ENCODE data around the gene C11orf91.

DNA sequence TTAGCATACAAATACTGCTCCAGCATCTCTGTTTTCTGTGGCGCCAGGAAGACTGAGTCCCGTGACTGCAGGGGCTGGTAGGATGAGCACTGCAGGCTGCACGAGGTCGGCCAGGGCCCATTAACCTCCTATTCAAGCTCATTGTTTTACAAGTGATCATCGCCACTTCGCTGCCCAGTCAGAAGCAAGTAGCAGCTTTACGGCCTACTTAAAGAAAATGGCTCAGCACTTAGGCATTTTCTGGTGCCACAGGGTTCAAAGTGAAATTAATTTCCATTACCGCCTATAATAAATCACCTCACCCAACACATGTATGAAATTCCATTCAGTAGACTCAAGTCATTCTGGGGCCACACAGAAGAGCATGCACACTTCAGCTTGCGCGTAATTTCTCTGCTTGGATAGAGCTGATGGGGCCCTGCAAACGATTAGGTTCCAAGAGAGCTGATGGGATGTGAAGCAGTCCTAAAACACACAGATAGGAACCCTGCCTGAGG, 173.8 kb downstream of the KIF18A start:
- RRBS, result no CpG with 5 or more reads among the region's 11 CpGs

DNA sequence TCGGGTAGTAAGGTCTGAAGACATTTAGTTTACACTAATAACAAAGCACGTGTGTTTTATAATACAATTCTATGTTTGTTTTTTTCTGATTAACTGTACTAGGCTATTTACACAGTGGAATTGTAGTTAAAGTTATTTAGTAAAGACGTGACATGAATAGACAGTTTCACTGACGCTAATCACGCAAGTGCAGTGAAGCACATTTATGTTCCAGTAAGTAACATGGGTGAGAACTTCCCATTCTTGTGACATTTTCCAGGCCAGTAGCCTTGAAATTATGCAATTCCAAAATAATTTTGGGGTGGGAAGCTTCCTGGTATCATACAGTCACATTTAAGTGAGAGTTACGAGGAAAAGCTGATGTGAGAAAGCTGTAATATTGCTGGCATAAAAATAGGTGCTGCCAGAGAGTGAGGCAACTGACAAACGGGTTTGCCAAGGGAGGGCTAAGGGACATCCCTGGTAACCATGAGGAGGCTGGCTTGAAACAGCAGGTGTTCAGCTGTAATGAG, 378.8 kb downstream of the DCDC1 start:
- RRBS, result no CpG with 5 or more reads among the region's 7 CpGs

GRCh38 chr11:31438948-31439801, 69.5 kb downstream of the DNAJC24 start:
- RRBS, result no CpG with 5 or more reads among the region's 1 CpG

GRCh38 chr11:31811567-31812218, 571 bp upstream of the PAX6 start:
- RRBS, result 3% methylated on average over 3 of the region's 41 CpGs

GRCh38 chr11:31903041-31903938, 92.2 kb upstream of the PAX6 start:
- RRBS, result no CpG with 5 or more reads among the region's 16 CpGs

DNA sequence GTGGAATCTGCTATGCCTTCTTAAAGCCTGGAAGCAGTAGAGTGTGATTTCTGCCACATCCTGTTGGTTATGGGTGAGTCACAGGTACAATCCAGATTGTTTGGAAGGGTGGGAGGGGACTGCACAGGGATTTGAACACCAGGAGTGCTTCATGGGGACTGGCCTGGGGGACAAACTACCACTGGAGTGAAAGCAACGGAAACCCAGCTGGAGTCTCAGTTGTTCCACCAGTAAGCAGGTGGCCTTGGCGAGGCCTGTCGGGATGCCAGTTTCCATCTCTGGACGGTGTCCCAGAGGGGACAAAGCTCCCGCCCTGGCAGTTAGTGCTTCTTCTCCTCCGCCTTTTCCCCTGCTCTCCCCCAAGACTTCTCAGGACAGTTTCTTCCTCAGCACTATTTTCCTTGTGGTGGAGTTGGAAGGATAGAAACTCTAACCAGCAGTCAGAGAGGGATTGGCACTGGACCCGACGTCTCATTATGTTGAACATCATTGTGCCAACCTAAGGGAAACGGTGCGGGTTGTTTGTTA, 84.9 kb upstream of the RCN1 start:
- RRBS, result no CpG with 5 or more reads among the region's 10 CpGs

GRCh38 chr11:32391980-32392643, 43.2 kb downstream of the WT1 start:
- RRBS, result 67% methylated on average over 3 of the region's 7 CpGs

GRCh38 chr11:32466186-32466564, 30.8 kb upstream of the WT1 start:
- RRBS, result no CpG with 5 or more reads among the region's 2 CpGs

- RRBS, result no CpG with 5 or more reads among the region's 15 CpGs
These were observed 1.8 kb downstream of the CSTF3 start for GRCh38 chr11:33159484-33159873.

- RRBS, result no CpG with 5 or more reads among the region's 12 CpGs
These were observed 29.4 kb downstream of the HIPK3 start for GRCh38 chr11:33286417-33287082.

DNA sequence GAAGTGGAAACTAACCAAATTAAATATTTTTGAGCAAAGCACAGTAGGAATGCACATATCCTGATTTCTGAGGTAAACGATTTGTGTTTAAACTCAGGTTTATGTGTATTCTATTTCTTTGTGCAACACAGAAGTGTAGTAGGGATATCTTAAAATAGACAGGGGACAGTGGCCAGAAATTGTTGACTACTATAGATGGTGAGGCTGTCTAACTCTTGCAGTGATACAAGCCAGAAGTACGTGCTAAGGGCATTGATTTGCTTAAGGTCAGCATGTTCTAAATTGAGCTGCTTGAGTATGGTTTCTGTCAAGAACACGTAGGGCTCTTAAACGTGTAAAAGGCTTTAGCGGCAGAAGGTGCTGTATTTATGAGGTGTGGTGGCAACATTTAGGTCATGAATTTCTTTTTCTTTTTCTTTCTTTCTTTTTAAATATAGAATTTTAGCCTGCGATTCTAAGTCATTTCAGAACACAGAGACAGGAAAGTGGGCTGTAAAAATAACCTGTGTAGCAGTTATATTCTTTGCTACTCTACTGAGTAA, 34.2 kb downstream of the HIPK3 start:
- RRBS, result no CpG with 5 or more reads among the region's 6 CpGs

- RRBS, result 0% methylated on average over 5 of the region's 17 CpGs
These were observed 336 bp upstream of the KIAA1549L start for GRCh38 chr11:33375591-33375953.

- RRBS, result 2% methylated on average over 22 of the region's 89 CpGs
These were observed at the start of gene C11orf91 for GRCh38 chr11:33700286-33701390. TSS of gene C11orf91 (minus strand) at chr11:33700826.

DNA sequence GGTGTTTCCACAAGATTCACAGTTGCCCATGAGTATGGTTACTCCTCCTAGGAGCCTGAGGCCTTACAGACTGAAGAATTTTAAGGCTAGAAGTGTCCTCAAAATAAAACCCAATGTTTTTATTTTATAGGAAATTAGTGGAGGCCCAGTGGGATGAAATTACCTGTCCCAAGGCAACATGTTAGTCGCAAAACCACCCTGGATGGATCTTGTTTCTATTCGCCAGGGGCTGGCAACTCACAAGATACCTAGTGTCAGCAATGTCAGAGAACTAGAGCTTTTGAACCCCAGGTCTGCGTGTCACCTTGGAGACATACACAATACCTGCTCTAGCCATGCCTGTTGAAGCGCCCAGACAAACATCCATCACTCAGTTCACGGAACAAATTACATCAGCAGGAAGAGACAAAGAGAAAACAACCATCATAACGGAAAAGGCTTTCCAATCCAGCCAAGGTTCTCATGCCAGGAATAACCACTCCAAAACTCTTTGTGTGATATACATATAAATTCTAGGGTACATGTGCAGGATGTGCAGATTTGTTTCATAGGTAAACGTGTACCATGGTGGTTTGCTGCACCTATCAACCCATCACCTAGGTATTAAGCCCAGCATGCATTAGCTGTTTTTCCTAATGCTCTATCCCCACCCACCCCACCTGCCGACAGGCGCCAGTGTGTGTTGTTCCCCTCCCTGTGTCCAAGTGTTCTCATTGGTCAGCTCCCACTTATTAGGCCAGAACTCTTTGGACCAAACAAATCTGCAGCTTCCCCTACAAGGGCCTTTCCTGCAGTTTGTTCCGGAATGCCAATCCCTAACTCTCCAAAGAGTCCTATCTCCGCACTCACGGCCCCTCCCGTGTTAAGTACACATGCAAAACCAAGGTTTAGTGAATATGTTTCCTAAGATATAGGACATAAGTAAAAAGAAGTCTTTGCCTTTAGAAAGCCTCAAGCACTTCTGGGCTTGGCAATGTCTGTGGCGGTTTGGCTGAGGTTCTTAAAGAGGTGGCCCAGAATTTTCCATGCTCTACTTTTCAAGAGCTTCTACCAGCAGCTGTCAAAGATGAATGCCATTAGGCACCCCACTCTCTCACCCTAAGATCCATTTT, 2.0 kb downstream of the CD59 start:
- RRBS, result no CpG with 5 or more reads among the region's 14 CpGs

DNA sequence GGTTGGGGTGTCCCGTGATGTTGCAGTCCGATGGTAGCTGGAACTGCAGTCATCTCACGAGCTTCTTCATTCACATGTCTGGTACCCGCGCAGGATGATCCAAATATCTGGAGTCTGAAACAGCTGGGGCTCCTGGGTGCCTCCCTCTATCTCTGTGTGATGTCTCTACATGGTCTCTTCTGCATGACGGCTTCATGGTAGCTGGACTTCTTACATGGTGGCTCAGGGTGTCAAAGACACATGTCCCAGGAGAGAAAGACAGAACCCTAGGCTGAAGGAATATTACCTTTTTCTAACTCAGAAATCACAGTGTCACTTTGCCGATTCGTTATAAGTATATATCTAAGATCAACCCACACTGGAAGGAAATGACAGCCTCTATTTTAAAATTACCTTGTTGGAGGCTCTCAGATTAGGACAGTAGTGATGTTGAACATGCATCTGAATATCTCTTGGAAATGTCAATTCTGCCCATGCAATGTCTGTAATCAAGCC, 6.7 kb upstream of the CD59 start:
- RRBS, result no CpG with 5 or more reads among the region's 8 CpGs

DNA sequence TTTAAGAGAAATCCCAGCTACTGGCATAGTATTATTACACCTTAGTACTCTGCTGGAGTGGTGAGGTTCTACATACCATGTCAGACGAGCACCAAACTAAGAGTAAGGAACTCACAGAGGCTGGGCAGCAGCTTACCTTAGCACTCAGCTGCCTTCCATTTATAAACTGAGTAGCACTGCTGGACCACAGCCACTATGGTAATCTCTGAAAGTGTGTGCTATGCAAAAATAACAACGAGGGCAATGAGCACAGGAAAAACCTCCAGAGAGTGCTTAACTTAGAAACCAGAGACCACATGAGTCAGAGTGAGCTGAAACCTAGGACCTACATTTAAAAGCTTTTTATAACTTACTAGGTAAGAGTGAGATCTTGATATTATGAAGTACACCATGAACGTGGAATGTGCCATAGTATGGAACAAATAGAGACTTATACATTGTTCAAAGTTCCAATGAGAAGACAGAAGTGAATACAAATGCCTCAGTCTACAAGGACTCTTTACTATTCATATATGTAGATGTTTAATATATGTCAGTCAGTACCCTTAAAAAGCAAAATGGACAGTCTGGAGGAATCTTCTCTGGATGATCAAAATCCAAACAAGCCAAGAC, 17.1 kb upstream of the CD59 start:
- RRBS, result no CpG with 5 or more reads among the region's 3 CpGs

GRCh38 chr11:33772246-33772838, 2.0 kb downstream of the FBXO3 start:
- RRBS, result no CpG with 5 or more reads among the region's 7 CpGs

DNA sequence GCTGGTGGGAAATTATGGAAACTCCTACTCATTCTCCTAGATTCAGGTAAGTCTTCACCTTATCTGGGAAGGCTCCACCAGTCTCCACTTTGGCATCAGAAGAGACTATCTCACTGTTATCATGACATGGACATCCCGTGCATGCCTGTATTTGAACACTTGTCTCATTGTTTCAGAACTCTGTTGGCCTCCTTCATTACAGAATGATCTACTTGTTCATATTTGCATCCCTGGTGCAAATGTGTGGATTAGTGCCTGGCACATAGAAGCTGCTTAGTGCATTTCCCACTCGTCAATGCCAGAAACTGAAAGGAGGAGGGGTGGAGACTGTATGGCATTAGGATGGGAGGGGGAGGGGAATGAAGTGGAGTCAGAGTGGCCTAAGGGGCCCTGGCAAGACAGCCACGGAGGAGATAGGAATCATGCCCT, 54.0 kb upstream of the CAPRIN1 start:
- RRBS, result no CpG with 5 or more reads among the region's 3 CpGs

DNA sequence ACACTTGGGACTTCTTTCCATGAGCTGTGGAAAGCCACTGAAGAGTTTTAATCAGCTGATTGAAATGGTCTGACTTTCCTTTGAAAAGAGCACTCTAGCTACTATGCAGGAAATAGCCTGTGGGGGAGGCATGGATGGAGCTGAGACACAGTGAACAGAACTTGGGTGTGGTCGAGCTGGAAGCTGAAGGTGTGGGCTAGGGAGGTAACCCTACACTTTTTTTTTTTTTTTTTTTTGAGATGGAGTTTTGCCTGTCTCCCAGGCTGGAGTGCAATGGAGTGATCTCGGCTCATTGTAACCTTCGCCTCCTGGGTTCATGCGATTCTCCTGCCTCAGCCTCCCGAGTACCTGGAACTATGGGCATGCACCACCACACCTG, 17.4 kb upstream of the CAPRIN1 start:
- RRBS, result no CpG with 5 or more reads among the region's 5 CpGs

All from foreskin fibroblast (primary cell).